HGPS cell (cell line): Measurements from ENCODE around the gene KRCC1.

DNA sequence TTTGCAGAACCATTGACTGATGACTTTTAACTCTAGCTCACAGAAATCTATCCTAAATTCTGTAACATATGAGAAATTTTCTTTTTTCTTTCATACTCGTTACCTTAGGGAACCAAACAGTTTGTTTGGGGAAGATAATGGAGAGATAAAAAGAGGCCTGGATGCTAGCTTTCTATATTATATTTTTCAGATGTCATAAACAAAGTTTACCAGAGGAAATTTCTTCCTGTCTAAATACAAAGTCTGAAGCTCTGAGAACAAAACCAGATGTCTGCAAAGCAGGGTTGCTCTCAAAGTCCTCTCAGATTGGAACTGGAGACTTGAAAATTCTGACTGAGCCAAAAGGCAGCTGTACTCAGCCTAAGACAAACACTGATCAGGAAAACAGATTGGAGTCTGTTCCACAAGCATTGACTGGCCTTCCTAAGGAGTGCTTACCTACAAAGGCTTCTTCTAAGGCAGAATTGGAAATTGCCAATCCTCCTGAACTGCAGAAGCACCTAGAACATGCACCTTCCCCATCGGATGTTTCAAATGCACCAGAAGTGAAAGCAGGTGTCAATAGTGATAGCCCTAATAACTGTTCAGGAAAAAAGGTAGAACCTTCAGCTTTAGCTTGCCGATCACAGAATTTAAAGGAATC, 25.1 kb downstream of the KDM3A start:
- RRBS = no CpG with 5 or more reads among the region's 3 CpGs

- RRBS = no CpG with 5 or more reads among the region's 13 CpGs
Observed at GRCh38 chr2:86479672-86480482, 38.7 kb downstream of the KDM3A start.

- RRBS = no CpG with 5 or more reads among the region's 3 CpGs
Observed at GRCh38 chr2:86482945-86483441, 41.8 kb downstream of the KDM3A start.

GRCh38 chr2:86622838-86623720, 586 bp downstream of the RNF103 start:
- RRBS = 1% methylated on average over 48 of the region's 103 CpGs

- RRBS = no CpG with 5 or more reads among the region's 4 CpGs
Observed at GRCh38 chr2:86744524-86745028, 24.5 kb downstream of the RMND5A start.

DNA sequence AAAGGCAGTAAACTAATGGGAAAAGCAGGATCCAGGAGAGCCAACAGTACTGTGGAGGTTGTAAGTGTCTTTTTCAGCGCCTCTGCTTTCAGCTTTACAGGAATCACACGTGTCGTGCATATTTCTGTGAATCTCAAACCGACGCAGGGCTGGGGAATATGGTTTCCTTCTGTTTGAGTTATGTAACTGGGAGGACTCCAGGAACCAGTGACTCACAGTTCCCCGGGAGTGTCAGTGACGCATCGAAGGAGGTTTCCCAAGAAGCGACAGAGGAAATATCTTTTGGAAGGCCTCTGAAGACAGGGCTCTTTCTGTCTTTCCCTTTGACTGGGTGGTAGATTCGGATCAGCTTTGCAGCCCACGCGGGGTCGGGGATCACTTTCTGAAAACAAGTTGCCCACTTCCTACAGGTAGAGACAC, 24.4 kb downstream of the CD8B start:
- RRBS = no CpG with 5 or more reads among the region's 13 CpGs

GRCh38 chr2:87136625-87136856, 114.9 kb upstream of the PLGLB1 start:
- RRBS = no CpG with 5 or more reads among the region's 4 CpGs

DNA sequence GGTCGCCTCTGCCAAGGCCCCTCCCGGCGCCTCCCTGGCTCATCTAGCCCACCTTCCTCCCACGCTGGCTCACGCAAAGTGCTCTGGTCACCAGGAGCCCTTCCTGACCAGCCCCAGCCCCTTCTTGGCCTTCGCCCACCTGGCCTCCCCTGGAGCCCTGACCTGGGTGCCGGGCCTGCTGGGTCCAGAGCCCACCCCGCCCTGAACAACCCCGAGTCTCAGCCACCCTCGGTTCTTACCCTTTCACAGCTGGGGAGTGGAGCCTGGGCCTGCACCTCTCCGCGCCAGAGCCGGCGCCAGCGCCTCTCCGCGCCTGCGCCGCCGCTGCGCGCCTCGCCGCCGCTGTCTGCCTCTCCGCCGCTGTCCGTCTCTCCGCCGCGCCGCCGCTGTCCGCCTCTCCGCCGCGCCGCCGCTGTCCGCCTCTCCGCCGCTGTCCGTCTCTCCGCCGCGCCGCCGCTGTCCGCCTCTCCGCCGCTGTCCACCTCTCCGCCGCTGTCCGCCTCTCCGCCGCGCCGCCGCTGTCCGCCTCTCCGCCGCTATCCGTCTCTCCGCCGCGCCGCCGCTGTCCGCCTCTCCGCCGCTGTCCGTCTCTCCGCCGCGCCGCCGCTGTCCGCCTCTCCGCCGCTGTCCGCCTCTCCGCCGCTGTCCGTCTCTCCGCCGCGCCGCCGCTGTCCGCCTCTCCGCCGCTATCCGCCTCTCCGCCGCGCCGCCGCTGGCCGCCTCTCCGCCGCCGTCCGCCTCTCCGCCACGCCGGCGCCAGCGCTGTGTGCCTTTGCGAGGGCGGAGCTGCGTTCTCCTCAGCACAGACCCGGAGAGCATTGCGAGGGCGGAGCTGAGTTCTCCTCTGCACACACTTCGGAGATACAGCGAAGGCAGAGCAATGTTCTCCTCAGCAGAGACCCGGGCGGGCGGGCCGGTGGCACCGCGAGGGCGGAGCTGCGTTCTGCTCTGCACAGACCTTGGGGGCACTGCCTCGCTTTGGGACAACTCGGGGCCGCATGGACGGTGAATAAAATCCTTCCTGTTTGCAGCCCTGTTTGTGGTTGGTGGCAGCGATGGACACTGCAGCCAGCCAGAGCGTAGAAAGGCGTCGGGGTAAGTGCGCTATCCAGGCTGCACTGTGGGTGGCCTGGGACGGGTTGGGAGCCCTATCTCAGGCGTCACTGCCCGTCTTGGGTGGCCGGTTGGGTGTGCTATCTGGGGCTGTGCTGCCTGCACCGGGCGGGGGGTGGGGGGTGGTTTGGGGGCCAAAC, 327.2 kb upstream of the PLGLB1 start:
- RRBS = no CpG with 5 or more reads among the region's 139 CpGs

DNA sequence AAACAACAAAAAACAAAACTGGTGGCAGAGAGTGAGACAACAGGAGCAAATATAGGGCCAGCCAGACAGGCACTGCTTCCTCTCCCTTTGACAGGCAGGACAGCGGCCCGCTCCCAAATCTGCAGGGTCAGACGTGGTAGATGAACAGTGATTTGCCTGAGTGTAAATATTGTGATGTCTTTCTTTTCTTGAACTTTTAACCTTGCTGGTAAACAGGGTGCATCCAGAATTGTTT, 217.5 kb upstream of the PLGLB2 start:
- RRBS = no CpG with 5 or more reads among the region's 3 CpGs

DNA sequence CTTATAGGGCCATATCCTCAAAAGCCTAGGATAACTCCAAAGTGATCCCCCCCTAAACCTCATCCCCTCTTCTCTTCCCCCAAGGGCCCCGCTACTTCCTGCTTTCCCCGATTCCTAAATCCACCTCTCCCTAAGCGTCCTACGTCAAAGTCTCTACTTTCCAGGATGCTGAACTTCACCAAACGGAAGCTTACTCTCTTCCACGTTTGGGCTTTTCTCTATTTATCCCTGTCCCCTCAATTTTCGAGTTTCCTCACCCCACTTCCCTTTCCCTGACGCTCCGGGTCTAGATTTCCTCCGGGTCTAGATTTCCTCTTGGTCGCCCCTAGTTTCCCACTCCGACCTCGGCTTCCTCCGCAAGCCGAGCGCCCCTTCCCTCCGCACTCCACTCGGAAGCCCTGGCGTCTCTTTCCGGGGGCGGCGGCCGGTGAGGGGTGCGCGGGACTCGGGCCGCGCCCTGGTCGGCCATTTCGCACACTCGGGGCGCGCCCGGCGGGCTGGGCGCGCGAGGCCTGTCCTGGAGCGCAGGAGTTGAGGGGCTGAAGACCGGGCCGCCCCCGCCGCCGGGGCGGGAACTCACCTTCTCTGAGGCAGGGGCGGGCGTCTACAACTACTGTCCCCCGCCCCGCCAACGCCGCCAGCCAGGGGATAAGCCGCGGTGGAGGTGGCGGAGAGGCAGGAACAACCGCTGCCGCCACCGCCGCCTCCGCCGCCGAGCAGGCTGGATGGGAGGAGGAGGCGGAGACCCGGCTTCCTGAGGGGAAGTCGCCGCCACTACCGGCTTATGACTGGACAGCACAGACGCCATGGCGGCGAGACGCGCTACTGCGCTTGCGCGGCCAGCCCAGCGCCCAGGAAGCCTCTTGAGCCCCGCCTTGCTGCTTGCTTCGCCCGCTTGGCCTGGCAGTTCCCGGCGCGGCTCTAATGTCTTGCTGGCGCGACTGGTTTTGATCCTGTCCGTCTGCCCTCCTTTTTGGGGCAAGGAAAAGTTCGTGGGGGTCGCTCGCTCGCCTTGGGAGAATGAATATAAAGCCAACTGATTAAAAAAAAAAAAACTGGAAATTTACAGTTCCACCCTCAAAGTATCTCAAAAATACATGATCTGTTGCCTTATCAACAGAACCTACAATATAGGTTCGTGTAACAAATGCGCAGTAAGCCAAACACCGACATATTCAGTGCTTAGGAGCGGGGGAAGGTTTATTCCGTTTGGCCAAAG, at the start of gene KRCC1:
Gene KRCC1 (minus strand): TSS at position 738 of the 1,219 bp plus-strand sequence.
- RRBS = under 1% methylated on average over 22 of the region's 93 CpGs

DNA sequence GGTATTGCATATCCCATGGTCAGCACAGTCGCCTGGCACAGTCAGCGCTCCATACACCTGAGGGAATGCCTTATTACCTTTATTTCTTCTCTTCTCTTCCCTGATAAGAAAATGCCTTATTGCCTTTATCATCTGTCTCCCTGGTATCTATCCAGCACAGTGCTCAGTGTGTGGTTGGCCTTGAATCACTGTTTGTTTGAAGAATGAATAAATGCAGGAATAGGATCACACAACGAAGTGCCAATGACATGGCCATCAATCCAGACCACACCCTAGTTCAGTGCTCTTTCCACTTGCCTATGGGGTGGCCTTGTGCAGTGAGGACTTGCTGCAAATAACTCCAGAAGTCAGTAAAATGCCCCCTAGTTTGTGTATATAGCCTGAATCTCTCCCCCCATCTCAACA, 397 bp downstream of the FABP1 start:
- RRBS = no CpG with 5 or more reads among the region's 3 CpGs

DNA sequence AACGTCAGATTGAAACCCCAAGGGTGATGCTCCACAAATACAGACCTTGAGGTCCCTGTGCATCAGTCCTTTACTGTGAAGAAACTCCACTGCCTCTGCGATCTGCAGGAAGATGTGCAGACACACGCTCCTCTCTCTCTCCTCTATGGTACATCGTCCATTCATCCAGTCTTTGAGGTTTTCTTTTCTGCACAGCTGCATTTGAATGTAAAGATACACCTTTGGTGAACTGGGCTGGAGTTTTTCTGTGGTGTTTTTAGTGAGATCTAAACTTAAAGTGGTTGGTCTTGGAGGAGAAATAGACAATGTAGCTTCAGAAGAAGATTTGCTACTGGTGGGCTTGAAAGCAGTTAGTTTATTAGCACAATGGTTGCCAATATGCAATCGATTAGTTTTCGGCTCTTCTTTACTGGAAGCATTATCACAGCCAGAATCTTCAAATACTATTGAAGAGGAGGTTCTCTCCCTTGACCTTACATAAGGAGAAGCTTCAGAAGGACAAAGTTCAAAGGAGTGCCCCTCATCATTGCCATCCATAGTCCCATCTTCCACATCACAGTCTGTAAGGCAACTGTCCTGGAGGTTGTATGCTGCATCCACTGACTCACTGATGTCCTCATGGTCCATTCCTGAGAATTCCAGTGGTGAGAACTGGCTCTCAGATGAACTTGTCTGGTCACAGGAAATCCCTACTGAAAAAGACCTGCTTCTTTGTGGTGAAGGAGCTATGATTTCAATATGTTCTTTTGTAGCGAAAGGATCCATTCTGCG, 50.4 kb downstream of the TEX37 start:
- RRBS = no CpG with 5 or more reads among the region's 8 CpGs

DNA sequence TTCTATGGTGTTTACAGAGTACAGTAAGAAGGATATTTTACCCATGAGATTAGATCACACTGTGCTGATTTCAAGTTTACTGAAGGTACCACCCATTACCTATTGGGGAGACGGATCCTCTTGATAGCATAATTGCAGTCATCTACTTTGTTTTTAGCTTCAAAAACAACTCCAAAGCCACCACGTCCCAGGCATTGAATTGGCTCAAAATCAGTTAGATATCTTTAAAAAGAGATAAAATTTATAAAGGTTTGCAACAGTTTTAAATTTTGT, 47.9 kb downstream of the EIF2AK3 start:
- RRBS = no CpG with 5 or more reads among the region's 2 CpGs

GRCh38 chr2:88658935-88660083, 32.0 kb upstream of the EIF2AK3 start:
- RRBS = no CpG with 5 or more reads among the region's 9 CpGs

DNA sequence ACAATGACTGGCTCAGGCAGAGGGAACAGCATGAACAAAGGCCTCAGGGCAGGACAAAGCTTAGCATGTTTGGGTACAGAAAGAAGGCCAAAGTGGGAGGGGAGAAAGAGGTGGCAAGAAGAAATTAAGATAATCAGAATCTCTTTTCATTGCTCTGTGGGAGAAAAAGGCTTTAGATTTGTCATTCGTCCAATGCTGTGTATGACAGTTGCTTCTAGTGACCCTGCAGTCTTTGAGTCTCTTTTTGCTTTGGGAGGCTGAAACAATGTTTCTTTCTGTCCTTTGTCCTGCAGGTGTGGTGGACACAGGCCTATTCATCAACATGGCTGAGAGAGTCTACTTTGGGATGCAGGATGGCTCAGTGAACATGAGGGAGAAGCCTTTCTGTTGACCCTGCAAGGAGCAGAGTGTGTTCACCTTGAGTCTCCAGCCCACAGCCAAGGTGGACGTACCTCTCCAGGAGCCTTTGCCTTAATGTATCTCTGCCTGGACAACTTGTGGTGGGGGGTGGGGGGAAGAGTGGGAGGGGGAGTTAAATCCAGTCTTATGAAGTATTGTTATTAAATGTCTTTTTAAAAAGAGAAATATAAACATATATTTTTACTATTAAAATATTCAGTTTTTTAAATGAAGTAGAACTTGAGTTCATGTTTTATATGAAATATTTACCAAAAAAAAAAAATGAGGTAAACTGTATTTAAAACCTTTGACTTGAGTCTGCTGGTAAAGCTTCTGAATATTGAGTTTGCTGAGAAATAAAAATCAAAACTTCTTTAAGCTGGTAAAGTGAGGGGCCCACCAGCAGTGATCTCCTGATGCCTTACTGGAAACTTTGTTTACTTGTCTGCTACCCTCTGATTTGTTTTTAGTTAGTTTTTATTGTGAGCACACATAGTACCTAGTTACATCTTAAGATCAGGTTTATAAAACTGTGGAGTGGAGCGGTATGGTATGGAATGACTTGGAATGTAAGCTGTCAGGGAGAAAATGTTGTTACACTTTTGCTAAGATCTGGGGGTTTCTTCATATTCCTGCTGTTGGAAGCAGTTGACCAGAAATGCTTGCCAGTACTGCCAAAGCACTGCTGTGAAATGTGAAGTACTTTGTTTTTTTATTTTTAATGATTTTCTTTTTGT, 58.6 kb downstream of the RPIA start:
- RRBS = no CpG with 5 or more reads among the region's 3 CpGs

DNA sequence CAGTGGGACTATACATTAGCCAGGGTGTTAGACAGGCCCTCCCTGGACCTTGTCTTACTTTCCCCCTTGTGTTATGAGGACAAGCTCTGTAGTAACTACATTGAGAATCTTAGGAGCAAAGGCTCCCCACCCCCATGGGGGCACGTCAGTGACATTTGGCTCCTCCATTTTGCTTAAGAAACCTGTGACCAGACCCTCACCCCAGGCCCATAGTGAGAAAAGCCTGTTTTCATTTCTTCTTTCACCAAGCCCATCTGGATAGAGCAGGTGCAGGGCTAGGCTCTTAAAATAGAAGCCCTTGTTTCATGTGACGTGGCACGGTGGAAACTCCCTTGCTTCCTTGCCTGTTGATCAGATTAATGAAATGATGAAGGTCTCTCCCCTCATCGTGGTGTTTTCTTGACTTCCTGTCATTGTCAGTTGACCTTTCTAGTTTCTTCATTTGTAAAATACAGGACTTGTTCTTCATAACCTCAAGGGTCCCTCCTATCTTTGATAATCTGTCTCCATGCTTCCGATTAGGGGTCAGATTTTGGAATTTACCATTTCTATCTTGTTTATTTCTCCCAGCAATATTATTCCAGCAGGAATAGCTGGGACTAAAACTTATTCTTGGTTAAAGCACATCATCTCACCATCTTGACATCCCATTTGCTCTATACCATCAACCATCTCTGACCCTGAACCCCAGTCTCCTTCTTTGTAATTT, 146.9 kb downstream of the RPIA start:
- RRBS = no CpG with 5 or more reads among the region's 5 CpGs

DNA sequence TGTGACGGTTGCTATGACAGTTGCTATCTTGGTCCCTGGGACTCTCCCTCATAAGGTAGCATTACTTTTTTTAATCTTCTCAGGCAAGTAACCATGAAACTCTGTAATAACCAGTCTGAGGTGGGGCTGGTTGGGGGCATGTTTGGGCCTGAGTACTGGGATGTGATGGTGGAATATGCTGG, 154.5 kb downstream of the RPIA start:
- RRBS = no CpG with 5 or more reads among the region's 1 CpG

- RRBS = no CpG with 5 or more reads among the region's 15 CpGs
Observed at GRCh38 chr2:88866805-88867269, 175.4 kb downstream of the RPIA start.

DNA sequence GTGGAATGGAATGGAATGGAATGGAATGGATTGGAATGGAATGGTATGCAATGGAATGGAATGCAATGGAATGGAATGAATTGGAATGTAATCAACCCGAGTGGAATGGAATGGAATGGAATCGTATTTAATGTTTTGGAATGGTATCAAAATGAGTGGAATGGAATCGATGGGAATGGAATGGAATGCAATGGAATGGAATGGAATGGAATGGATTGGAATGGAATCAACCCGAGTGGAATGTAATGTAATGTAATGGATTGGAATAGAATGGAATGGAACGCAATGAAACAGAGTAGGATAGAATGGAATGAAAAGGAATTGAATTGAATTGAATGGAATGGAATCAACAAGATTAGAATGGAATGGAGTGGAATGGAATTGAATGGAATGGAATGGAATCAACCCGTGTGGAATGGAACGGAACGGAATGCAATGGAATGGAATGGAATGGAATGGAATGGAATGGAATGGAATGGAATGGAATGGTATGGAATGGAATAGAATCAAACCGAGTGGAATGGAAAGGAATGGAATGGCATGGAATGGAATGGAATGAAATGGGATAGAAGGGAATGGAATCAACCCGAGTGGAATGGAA, 1146.3 kb downstream of the RPIA start:
- RRBS = no CpG with 5 or more reads among the region's 10 CpGs